M059J (cell line): ENCODE results near the genes PRRC1 and CCDC192.

- RAMPAGE, long total RNA, result no peak
Measured at GRCh38 chr5:125209507-125209980, 463.1 kb upstream of the ZNF608 start.

DNA sequence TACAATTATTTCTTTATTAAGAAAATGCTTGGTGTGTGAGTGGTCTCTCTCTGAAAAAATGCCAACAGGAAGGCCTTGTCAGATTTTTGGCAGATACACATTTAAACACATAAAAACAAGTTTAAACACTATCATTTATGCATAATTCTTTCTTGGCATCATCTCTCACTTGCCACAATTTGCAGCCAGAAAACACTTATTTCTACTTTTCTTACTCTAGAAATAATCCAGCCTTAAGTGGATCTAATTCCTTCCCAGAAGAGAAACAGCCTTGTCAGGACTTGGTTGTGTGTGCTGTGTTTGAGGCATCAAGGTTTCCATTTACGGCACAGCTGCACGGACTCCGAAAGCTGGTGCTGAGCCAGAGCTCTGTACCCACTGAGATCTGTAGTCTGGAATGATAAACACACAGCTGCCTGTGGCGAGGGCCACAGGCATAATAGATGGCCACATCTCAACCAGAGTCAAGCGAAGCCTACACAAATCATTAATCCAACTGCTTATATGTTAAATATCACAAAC is 738.1 kb upstream of the ZNF608 start:
- RAMPAGE, long total RNA, result no peak

GRCh38 chr5:126210867-126211496 is 212.2 kb upstream of the GRAMD2B start:
- RAMPAGE, long total RNA, result no peak

DNA sequence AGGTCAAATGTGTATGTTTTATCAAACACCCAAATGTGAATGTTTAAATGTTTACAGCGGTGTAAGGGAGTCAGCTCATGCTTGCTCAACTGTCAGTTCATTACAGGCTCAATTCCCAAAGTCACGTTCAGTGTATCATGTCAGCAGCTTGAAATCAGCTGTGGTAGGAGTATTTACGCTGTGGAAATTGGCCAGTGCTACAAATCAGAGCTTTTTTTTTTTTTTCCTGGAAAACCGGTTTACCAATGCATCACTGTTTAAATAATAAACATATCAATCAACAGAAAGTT is 57.8 kb upstream of the GRAMD2B start:
- RAMPAGE, long total RNA, result no peak

GRCh38 chr5:126436492-126437011 is 13.3 kb downstream of the GRAMD2B start:
- RAMPAGE, long total RNA, result no peak

DNA sequence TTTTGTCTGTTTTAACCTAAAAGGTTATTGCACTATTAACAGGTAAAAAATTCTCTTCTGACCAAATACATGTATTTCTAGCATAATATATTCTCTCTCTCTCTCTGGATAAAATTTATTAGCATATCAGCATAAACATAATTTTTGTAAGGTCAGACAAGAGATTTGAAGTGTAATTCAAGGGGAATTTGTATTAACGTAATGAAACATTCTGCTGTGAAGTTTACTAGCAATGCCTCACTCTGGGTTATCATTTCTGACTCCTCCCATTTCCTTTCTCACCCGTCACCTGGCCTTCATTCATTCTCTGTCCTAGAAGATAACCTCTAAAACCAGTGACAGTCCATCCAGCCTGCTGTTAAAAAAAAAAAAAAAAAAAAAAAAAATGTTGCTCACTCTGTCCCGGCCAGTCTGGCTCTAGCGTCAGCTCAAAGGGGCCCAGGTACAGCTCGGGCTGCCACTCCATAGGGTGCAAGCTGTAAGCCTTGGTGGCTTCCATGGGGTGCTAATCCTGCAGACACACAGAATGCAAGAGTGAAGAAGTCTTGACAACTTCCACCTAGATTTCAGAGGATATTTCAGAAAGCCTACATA is 27.2 kb downstream of the GRAMD2B start:
- RAMPAGE, long total RNA, result no peak

GRCh38 chr5:126462177-126462572 is 39.0 kb downstream of the GRAMD2B start:
- RAMPAGE, long total RNA, result no peak

- RAMPAGE, long total RNA, result no peak
Measured at GRCh38 chr5:126464864-126465471, 41.8 kb downstream of the GRAMD2B start.

DNA sequence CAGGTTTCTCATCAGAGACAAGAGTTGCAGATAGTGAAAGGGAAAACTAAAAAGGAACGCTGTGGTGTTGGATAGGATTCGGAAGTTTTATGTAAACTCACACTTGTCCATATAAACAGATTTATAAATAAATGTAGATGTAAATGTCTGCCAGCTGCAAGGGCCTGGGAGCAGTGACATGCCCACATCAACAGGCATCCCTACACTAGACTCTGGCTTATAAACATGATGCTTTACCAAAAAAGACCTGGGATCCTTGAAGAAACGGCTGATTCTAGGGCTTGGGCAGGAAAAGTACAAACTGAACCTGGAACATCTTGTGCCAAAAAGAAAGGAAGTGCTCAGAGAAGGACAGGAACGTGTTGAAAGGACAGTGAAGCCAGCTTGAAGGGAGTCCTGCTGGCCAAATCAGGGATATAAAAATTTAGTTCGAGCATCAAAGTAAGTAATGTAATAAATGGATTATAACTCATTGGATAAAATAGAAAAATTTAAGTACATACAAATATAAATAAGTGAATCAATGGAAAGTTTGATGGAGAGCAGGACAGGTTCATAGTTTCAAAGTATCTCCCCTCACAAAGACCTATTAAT is 58.2 kb downstream of the ALDH7A1 start:
- RAMPAGE, long total RNA, result no peak

GRCh38 chr5:126680020-126680731 is 48.7 kb downstream of the TEX43 start:
- RAMPAGE, long total RNA, result no peak

- RAMPAGE, long total RNA, result no peak
Measured at GRCh38 chr5:126972010-126973026, 58.0 kb downstream of the MARCHF3 start.

DNA sequence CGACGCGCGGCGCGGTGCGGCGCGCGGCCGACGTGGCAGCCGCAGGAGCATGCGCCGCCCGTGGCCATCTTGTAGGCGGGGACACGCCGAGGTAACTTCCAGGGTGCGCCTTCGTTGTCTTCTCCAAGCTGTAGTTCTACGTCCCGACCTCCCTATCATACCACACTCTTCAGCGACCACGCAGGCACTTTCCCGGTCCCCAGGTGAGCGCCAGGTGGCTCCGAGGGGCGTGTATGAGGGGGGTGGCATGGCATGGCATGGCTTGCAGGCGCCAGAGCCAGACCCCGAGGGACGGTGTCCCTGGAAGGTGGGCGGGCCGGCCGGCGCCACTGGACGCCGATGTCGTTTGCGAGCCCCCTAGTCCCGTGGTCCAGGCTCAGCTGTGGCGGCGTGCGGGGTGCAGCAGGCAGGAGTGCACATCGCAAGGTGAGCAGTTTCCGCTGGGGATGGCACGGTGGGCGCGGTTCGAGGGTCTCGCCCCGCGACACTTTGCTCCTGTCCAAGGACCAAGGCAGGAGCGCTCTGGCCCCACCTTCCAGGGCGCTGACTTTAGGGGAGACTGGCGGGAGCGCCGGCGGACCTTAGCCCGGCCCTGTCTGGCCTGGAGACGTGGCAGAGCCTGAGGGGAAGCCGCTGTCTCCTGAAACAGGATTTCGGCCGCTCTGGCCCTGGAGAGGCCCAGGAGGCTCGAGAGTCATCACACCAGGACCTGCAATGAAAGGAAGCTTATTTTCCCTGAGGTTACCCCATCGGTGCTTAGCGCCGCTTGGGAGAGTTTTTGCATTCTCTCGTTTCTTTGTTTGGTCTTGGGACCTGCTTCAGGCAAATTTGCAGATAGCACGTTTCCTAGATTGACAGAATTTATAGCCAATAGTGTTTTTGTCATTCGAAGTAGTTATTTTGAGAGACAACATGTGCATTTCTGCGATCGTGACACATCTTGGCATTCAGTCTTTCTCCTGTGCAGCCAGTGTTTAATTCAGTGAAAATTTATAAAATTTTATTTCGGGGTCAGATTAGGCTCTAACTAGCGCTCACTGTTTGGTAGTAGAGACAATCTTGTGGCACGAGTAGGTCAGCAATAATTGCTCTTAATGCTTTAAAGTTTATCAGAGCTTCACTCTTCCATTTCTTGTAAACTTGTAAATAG is at the start of gene PRRC1:
TSS of gene PRRC1 (plus strand) at position 67 of the 1,150 bp plus-strand sequence.
- RAMPAGE, long total RNA, result start-site peak on the plus strand centred at position 93 of the sequence, 61 bp wide, 152 and 177 reads in 2 replicates

DNA sequence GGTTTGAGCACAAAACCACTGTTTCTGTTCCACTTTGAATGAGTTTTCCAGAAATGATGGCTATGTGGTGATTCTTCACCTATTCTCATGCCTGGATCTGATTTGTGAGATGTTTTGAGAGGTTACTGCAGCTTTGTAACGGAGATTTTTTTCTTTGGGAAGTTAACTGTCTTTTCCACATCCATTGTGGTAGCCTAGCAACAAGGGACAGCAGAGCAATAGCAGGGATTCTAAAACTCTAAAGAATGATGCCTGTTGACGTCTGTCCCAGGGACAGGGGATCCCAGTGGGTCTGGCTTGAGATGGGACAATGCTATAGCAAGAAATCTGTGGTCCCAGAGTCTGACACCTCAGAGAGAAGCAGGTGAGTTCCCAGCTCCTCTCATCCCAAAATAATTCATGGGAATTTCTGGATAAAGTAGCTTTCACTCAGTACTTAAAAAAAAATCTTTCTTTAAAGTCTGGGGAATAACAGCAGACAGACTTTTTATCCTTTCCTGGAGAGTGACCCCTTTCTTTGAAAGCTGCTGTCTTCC is at the start of gene CCDC192:
TSS of gene CCDC192 (plus strand) at position 248 of the 536 bp plus-strand sequence.
- RAMPAGE, long total RNA, result no peak

GRCh38 chr5:127858195-127858908 is 155.2 kb downstream of the CCDC192 start:
- RAMPAGE, long total RNA, result no peak

DNA sequence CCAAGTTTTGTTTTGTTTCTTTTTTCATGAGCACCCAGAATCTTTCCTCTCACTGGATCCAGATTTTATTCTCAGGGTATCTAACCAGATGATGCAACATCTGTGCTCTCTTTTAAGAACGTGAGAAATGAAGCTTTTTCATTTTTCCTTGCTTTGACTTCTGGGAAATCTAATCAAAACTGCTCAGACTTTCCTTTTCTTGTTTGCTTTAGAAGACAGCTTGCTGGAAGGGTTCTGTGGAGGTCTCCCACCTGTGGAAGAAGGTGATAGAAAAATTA is 142.7 kb upstream of the SLC12A2 start:
- RAMPAGE, long total RNA, result no peak

GRCh38 chr5:128161478-128162238 is 78.1 kb downstream of the SLC12A2 start:
- RAMPAGE, long total RNA, result no peak

GRCh38 chr5:129751514-129751909 is 3.6 kb downstream of the MINAR2 start:
- RAMPAGE, long total RNA, result no peak

- RAMPAGE, long total RNA, result no peak
Measured at GRCh38 chr5:130817643-130818047, 347.4 kb downstream of the HINT1 start.

GRCh38 chr5:130883838-130884415 is 281.1 kb downstream of the HINT1 start:
- RAMPAGE, long total RNA, result no peak

DNA sequence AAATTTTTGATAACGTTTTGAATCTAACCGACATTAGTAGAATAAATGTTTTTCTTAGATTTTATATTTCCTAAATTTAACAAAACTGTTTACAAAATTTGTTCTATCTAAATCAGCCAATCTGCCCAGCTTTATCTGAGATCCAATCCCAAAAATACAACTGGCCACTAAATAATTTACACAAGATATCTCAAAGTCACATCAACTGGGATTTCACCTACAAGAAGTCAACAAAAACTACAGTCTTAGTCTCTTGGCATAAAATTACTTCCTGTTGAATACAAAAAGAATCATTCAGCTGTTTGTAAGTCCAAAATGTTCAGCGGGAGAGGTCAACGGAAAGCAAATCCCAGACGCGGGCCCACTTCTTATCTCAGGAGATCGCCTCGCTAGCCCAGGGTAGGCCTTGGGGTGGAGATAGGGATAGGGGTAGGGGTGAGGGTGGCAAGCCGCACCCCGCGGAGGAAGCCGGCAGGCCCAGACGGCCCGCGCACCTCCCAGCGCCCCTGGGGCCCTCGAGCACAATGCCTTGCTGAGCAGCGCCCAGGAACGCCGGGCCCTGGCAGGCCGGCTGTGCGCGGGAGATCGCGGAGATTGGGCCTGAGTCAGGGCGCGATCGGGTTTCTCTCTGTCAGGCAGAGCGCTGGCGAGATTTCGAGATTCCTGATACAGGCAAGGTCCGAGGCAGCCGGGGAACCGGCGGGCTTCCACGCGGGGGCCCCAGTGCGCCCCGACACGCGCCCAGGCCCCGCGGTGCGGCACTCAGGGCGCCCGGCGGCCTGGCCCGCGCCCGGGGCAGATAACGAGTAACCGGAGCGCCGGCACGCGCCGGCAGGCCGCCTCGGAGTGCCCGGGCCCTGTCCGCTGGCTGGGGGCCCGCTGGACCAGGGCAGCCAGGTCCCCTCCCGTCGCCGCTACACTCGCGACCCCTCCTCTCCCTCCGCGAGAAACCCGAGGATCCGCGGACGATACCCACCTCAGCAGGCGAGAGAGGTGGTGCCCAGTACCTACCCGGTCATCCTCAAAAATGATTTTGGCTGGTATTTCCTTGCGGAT is 644 bp downstream of the HINT1 start:
- RAMPAGE, long total RNA, result no peak